Measurements from ENCODE around the gene SLC15A4.

DNA sequence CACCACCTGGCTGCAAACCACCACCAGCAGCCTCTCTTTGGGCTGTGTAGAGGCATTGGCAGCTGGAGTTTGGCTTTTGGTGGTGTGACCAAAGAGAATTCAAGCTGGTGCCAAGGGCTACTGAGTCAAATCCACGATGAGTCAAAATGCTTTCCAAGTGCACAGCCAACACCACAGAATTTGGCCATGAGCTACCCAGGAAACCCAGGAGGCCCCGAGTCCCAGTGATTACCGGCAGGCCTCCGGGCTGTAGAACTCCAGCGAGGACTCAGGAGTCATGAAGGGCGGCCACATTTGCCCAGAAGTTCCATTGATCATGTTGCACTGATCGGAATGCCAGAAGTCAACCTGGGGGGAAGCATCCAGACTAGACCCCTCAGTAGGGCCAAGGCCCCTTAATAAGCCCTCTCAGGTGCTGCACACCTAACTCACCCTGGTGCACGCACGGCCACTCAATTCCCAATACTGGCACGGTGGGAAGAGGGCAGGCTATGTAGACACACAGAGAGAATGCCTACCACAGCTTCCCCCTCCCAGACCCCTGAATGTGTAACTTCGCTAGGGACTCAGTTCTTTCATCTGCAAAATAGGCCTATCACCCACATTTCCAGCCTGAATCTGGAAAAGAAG lies 53.6 kb downstream of the SCARB1 start:
- PRO-cap: no peak
- RAMPAGE, long total RNA, 3 experiments: no peak in any of the 3 experiments

DNA sequence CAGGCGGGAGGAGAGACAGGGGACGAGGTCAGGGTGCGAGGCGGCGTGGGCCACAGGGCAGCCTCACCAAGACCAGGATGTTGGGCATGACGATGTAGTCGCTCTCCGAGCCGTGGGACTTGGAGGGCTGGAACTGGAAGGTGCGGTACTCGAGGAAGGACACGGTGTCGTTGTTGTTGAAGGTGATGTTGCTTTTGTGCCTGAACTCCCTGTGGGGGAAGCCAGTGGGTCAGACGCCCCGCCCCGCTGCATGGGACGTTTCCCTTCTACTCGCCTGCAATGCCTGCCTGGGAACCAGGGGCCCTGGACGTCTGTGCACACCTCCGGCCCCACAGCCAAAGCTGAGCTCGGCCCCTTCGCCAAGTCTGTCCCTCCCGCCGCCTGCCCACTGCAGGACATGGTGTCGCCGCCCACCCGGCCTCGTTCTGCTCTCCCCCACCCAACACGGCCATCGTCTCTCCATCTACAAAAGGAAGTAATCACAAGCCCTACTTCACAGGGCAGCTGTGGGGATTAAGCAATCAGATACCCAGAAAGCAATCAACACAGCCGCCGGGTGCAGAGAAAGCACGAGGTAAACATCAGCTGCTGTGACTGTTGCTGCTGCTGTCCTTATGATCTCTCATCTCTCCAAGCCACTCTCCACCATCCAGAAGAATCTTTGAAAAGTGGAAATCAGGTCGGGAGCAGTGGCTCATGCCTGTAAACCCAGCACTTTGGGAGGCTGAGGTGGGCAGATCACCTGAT lies 48.6 kb downstream of the SCARB1 start:
- PRO-cap: no peak
- RAMPAGE, long total RNA, 3 experiments: no peak in any of the 3 experiments

DNA sequence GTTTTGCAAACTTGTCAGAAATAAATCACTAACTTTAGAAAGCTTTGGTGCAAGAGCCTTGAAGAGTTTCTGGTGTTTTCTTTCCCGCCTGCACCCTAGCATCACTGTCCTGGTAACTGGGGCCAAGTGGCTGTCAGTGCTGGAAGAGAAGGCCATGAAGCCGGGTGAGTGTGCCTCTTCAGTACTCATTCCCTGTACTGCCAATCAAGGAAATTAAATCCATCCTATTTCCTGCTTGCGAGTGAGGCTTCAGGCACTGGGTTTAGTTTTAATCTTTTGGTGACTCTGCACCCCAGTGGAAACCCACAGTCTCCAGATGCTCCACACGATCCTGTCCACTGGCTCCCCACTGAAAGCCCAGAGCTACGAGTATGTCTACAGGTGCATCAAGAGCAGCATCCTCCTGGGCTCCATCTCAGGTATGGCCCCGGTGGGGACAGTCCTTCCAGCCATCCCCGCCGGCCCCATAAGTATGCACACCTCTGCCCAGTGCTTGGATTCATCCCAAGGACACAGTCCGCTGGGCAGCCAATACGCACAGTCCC lies 59.4 kb downstream of the AACS start:
- PRO-cap: no peak
- RAMPAGE, long total RNA, 3 experiments: no peak in any of the 3 experiments

DNA sequence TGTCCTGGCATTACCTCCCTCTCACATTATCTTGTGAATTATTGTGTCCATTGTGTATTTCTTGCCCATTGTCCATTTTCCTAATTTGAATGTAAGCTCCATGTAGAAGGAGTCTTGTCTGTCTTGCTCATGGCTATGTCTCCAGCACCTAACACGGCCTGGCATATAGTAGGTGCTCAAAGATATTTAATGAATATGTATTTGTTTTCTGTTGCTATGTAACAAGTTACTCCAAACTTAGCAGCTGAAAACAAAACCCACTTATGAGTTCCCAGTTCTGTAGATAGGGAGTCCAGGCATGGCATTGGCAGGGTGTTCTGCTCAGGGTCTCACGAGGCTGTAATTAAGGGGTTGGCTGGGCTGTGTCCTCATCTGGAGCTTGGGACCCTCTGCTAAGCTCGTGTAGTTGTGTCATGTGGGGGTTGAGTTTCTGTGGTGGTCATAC lies 15.0 kb upstream of the TMEM132B start:
- PRO-cap: no peak
- RAMPAGE, long total RNA, 3 experiments: no peak in any of the 3 experiments

DNA sequence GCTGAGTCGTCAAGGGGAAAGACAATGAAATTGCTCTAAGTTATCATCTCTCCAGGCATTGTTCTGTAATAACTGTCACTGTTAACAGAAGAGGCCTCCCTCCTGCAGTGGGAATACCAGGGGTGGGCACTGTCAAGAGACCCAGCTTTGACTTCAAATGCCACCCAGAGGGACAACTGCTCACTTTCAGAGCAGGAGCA lies 1256.1 kb downstream of the TMEM132B start:
- PRO-cap: no peak
- RAMPAGE, long total RNA, 3 experiments: no peak in any of the 3 experiments

DNA sequence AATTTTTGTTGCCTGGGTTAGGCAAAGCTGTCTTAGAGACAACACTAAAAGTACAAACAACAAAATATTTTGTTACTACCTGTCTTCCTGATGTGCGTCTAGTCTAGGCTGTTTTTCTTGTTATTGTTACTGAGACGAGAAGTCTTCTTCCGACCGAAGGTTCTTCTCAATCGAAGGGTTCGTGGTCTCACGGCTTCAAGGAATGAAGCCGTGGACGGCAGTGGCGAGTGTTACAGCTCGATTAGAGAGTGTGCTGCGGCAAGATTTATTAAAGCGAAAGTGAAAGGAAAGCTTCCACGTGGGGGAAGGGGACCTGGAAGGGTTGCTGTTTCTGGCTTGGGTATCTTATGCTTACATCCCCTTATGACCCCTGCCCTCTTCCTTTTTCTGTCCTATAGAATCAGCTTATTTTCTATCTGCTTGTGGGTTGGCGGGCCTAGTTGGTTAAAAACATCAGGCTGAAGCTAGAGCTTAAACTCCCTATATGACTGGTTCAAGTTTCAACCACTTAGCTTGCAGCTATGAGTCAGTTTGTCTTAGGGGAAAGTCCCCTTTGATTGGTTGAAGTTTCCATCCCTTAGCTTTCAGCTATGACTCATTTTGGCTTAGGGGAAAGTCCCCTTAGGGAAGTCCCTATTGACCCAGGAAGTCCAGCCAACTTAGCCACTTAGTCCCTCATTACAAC lies 1494.8 kb upstream of the TMEM132C start:
- PRO-cap: no peak
- RAMPAGE, long total RNA, 3 experiments: no peak in any of the 3 experiments

- PRO-cap: no peak
- RAMPAGE, long total RNA, 3 experiments: no peak in any of the 3 experiments
Observed at GRCh38 chr12:126899938-126900470, 1367.0 kb upstream of the TMEM132C start.

DNA sequence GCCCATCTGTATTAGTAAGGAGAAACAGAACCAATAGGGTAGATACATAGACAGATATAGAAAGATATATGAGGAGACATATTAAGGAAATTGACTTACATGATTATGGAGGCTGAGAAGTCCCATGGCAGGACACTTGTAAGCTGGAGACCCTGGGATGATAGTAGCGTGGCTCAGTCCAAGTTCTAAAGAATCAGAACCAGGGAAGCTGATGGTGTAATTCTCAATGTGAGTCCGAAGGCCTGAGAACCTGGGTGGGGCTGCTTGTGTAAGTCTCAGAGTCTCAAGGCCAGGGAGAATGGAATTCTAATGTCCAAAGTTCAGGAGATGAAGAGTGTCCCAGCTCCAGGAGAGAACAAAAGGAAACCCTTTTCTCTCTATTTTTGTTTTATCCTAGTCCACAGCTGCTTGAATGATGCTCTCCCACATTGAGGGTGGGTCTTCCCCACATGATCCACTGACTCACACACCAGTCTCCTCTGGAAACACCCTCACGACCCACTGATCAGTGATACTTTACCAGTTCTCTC lies 1061.3 kb upstream of the TMEM132C start:
- PRO-cap: no peak
- RAMPAGE, long total RNA, 3 experiments: no peak in any of the 3 experiments

DNA sequence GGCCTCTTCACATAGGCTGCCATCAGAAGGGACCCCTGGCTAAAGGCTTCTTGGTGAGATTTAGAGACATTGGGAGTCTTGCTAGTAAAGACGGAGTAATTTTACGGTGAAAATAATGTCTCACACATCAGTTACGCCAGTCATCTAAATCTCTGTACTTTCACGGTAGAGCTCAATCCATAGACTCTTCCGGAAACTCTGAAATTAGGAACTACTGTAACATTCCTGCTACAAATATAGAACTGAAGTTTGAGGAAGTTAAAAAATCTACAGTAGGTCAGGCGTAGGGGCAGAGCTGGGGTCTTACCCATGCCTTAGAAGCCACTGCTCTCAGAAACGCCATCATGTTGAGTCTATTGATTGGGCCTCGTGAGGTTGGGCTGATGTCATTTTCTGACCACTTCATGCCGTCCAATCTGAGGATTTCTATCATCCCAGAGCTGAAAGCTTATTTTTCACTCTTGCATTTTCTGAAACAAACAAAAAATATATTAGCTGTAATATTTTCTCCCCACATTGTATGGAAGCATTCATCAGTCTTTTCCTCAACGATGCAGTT lies 1029.8 kb upstream of the TMEM132C start:
- PRO-cap: no peak
- RAMPAGE, long total RNA, 3 experiments: no peak in any of the 3 experiments

GRCh38 chr12:127528351-127528722 lies 738.6 kb upstream of the TMEM132C start:
- PRO-cap: no peak
- RAMPAGE, long total RNA, 3 experiments: no peak in any of the 3 experiments

DNA sequence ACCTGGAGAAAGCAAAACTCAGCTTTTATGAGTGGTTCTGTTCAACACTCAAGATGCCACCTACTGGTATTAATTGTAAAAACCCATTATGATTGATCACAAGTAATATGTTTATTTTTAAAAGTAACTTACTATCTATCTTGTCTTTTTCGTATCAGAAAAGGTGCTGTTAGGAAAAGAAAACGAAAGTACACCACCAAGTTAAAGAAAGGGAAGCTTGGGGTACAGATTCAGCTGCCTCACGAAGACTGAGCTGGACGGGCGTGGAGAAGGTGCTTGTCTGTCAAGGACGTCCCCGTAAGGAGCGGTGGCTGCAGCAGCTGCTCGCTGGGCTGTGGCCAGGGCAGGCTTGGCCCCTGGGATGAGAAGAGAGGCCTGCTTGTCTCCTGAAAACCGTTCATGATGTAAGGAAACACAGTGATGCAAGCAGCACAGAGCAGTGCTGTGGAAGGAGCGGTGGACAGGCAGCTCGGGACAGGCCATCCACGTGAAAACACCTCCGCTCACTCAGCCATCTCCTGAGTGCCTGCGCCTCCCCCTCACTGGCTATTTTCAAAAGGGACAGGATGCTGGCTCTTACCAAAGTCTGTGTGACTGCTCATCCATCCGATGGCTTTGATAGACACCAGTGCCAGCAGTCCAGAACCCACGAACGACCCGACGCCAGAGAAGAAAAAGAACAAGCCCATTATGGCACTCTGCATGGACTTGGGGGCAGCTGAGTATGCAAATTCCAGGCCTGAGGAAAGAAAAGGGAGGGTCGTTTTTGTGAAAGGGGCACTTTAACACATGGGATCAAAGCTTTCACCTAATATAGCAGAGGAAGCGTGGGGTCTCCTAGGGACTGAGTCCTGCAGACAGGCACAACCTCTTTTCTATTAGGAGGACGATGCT lies 24.8 kb downstream of the SLC15A4 start:
- PRO-cap: bidirectional peak, plus-strand start at position 467 of the sequence, minus-strand start at position 250 of the sequence
- RAMPAGE, long total RNA, 3 experiments: no peak in any of the 3 experiments

DNA sequence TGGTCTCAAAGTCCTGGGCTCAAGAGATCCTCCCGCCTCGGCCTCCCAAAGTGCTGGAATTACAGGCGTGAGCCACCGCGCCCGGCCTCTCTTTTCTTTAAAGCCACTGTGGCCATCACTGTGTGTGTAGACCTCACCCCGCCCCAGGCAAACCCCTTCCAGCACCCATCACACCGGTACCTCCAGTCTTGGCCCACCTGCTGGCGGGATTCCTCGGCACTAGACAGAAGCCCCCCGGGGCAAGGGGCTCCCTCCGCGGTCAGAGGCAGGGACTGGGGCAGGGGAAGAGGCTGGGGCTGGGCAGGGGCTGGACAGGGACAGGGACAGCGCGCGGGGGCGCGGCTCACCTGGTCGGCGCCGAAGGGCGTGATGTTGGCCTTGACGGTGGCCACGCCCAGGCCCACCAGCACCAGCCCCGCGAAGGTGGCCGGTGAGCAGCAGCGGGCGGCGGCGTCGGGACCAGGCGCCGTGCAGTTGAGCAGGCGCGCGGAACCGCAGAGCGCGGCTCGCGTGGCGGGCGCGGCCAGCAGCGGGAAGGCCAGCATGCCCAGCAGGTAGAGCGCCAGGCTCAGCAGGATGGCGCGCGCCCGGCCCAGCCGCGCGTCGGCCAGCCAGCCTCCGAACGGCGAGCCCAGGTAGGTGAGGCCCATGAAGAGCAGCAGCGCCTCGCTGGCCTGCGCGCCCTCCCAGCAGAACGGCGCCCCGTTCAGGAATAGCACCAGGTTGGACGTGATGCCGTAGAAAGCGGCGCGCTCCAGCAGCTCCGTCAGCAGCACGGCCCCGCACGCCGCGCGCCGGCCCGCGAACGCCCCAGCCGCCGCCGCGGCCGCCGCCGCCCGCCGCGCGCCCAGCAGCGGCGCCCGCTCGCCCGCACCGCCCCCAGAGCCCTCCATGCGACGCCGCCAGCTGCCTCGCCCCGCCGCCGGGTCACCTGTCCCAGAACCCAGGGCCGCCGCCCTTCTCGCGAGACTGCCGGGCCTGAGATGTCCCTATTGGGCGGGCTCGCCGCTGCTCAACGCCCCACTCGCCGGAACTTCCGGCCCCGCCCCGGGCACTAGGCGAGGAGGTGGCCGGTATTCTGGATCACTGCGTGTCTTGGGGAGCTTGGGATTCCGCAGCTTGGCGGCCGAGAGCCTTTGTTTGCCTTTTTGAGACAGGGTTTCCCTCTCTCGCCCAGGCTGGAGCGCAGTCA lies at the start of gene SLC15A4:
SLC15A4 (minus strand) TSS at position 908 of the 1,192 bp plus-strand sequence.
- PRO-cap: bidirectional peak, plus-strand start at position 406 of the sequence, minus-strand start at position 345 of the sequence; bidirectional peak, plus-strand start at position 1,054 of the sequence, minus-strand start at position 933 of the sequence
- RAMPAGE, long total RNA, 3 experiments: no peak in any of the 3 experiments

DNA sequence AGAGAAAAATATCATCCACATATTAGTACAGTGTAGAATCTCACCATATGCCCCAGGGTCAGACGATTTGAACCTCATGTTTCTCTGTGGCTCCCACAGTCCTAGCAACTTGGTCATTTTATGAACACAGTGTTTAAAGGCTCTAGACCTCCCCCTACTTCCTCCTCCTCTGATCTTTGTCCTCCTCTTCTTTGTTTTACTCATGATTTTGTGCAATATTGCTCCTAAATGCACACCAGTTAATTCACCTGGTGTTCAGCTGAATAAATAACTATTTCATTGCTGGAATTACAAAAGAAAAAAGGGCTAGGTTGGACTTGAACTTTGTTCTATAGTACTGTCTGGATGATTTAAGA lies 18.3 kb downstream of the GLT1D1 start:
- PRO-cap: no peak
- RAMPAGE, long total RNA, 3 experiments: no peak in any of the 3 experiments

DNA sequence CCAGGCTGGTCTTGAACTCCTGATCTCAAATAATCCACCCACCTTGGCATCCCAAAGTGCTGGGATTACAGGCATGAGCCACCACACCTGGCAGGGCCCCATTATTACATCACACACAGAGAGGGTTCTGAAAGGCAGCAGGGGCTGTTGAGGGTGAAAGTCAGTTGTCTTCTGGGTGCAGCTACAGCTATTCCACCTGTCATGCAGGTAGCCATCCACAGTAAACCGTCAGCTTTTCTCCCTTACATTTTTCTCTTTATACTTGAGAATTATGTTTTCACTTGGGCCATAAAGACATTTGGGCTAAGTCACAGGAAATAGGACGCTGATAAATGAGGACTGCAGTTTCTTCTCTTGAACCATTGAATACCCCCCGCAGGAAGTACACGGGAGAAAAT lies 91.1 kb upstream of the FZD10 start:
- PRO-cap: no peak
- RAMPAGE, long total RNA, 3 experiments: no peak in any of the 3 experiments

- PRO-cap: no peak
- RAMPAGE, long total RNA, 3 experiments: no peak in any of the 3 experiments
Observed at GRCh38 chr12:130086098-130086479, 76.2 kb upstream of the FZD10 start.

DNA sequence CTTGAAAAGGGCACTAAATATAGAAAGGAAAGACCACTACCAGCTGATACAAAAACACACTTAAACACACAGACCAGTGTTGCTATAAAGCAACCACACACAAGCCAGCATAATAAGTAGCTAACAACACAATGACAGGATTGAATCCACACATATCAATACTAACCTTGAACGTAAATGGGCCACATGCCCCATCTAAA lies 6.0 kb upstream of the RIMBP2 start:
- PRO-cap: unidirectional peak, minus-strand start at position 106 of the sequence
- RAMPAGE, long total RNA, 3 experiments: no peak in any of the 3 experiments

- PRO-cap: no peak
- RAMPAGE, long total RNA, 3 experiments: no peak in any of the 3 experiments
Observed at GRCh38 chr12:130838162-130838785, 776 bp downstream of the STX2 start.

DNA sequence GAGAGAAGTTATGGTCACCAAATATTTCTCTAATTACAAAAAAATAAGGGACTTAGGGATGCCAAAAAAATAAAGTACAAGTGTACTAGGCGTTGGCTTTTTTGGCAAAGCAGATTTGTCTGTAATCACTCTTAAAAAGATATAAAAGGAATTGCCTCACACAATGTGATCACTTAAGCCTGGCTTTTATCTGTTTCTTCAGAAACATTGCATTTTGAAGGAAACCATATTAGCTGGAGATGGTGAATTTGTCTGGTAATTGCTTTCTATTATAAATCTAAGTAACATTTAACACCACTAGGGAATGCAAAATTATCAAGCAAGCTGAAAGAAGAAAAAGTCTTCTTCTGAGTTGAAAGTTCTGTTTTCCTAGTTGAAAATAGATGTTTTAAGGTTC lies 31.0 kb upstream of the ADGRD1 start:
- PRO-cap: no peak
- RAMPAGE, long total RNA, 3 experiments: no peak in any of the 3 experiments

GRCh38 chr12:131264512-131265066 lies 310.9 kb downstream of the ADGRD1 start:
- PRO-cap: no peak
- RAMPAGE, long total RNA, 3 experiments: no peak in any of the 3 experiments

DNA sequence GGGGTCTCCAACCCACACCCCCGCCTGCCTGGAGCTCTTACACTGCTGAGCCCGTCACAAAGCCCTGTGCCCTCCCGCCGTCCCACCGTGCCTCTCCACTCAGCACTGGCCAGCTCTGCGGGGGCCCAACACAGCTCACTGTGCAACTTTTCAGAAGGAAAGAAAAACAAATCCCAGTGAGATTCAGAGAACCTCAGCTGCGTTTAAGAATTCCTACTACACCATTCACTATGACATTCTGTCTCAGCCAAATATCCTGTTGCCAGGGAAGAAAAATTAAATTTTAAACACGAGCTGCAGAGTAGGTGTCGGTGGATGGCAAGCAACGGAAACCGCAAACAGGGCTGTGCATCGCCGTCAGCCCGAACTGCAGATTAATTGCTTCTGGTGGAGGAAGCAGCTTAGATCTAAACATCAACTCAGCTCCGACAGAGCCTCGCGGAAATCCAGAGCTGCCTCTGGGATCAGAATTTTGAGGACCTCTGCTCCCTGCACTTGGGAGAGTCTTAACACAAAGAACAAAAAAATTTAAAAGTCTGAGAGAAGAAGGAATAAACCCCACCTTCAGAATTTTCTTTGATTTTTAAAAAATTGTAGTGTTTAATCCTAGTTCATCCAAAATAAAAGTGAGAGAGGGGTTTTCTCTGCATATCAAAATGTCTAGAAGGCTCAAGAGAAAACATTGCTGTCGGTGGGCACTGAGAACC lies 106.4 kb upstream of the SFSWAP start:
- PRO-cap: no peak
- RAMPAGE, long total RNA, 3 experiments: no peak in any of the 3 experiments

Data from gastrocnemius medialis (tissue), 3 donors.